Measurements from ENCODE around the gene PLEKHG4B.

- PRO-cap, result unidirectional peak, plus-strand start at chr5:92119
Observed at GRCh38 chr5:91803-92521, at the start of gene PLEKHG4B. PLEKHG4B (plus strand) TSS chr5:92168.

GRCh38 chr5:154689-155388 lies 36.5 kb upstream of the LRRC14B start:
- PRO-cap, result no peak

- PRO-cap, result no peak
Observed at GRCh38 chr5:193949-194704, 2.8 kb downstream of the LRRC14B start.

GRCh38 chr5:286027-286444 lies 14.6 kb downstream of the PDCD6 start:
- PRO-cap, result no peak

- PRO-cap, result no peak
Observed at GRCh38 chr5:325245-325764, 3.8 kb downstream of the AHRR start.

- PRO-cap, result no peak
Observed at GRCh38 chr5:377303-377579, 55.7 kb downstream of the AHRR start.

- PRO-cap, result no peak
Observed at GRCh38 chr5:458791-459432, 15.9 kb downstream of the EXOC3 start.

DNA sequence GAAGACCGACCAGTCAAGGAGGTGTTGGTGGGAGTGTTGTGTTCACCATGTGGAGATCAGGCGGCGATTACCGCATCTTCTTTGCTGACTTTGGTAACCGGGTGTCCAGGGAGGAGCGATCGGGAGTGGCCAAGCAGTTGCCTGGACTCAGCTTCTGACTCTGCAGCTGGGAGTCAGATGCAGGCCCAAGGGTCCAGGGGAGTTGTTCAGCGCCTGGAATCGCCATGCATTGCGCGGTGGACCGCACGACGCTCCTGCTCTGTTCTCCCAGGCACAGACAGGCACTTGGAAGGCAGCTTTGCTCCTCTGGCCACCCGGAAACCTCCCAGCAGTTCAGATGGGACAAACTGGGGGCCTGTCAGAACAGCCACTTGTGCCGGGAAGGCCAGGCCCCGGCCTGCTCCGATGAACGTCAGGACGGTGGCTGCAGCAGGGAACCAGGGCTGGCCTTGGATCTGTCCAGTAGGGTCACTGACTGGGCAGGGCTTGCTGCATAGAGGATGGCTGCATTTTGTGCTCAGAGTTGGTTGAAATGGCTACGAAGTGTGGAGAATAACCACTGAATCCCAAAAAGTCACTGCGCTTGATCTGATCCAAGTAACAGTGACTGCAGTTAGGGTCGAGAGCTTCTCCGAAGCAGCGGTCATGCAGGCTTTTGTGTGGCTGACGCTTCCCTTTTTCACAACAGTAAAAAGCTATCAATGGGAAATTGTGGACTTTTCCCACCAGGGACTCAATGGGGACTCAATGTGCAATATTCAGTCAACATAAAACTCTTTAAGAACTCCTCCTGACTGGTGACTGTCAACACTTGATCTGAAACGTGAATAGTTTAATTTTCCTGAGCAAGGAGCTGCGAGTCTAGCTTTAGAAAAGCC lies 28.4 kb downstream of the EXOC3 start:
- PRO-cap, result no peak

DNA sequence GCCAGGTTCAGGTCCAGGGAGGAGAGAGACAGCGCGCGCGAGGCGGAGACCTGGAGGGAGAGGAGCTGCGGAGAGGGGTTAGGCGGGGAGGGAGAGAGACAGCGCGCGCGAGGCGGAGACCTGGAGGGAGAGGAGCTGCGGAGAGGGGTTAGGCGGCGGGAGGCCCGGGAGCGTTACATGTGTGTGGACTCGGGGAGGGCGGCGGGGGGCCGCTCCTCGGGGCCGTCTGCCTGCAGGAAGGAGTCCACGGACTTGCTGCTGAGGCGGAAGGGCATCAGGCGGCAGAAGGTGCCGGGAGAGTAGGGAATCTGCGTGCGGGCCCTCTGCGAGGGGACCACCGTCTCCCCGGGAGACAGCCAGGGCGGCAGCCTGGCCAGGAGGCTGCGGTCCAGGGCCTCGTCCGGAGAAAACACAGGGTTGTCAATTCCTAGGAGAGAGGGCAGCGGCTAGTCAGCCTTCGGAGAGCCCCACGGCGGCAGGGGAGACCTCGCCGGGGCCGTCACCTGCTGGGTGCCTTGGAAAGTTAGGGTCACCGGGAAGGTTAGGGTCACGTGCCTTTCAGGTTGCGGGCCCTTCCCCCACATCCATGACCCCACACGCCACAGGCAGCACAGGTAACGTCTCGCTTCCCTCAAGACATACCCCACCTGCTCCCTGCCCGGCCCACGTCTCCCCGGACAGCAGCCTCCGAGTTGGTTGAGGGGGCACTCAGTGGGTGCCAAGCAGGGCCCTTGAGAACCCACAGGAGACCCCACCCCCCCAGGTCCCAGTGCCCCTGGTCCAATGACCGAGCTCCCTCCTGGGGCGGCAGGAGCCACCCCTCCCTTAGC lies 31.9 kb downstream of the EXOC3 start:
- PRO-cap, result no peak

DNA sequence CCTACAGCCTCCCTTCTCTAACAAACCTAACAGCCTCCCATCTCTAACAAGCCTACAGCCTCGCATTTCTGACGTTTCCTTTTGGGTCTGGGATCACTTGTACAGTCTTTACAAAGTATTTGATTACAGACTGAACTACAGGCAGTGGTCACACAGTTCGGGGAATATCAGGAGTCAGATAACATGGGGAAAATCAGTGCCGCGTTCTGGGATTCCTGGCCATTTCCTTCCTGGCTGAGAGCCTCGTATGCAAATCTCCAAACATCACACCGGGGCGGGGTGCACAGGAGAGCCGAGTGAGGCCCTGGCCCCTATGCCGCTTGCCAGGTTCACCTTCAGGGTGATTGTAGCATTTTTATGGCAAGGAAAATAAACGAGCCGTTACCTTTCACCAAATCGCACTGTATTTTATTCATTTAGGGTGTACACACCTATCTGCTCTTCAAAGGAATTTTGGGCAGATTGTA lies 29.6 kb upstream of the SLC9A3 start:
- PRO-cap, result unidirectional peak, minus-strand start at position 229 of the sequence

DNA sequence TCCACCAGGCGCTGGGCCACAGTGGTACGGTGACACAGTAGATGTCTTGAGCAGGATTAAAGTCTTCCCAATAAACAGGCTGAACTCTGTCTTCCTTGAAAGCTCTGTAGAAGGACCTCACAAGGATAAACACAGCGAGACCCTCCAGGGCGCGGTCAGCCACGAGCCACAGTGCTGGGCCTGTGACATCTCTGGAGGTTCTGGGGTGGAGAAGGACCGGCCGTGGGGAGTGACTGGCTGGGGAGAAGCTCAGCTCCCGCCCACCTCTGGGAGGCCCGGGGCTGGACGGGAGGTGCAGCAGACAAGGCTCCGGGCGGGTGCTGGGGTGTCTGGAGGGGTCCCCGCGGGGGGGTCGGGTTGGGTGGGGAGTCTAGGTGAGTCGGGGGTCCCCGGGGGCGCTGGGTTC lies 583 bp upstream of the CEP72 start:
- PRO-cap, result bidirectional peak, plus-strand start at position 269 of the sequence, minus-strand start at position 202 of the sequence

GRCh38 chr5:613753-614202 lies 1.6 kb downstream of the CEP72 start:
- PRO-cap, result no peak

- PRO-cap, result no peak
Observed at GRCh38 chr5:673600-674759, 19.2 kb downstream of the TPPP start.

- PRO-cap, result no peak
Observed at GRCh38 chr5:713593-714235, 20.6 kb upstream of the TPPP start.

GRCh38 chr5:716541-717178 lies 23.5 kb upstream of the TPPP start:
- PRO-cap, result bidirectional peak, plus-strand start at chr5:717021, minus-strand start at chr5:716809

GRCh38 chr5:948219-948876 lies 55.7 kb downstream of the TRIP13 start:
- PRO-cap, result no peak

DNA sequence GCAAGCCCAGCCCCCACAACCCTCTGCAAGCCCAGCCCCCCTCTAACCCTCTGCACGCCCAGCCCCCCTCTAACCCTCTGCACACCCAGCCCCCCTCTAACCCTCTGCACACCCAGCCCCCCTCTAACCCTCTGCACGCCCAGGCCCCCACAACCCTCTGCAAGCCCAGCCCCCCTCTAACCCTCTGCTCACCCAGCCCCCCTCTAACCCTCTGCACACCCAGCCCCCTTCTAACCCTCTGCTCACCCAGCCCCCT lies 13.8 kb downstream of the SLC12A7 start:
- PRO-cap, result no peak

- PRO-cap, result bidirectional peak, plus-strand start at chr5:1110404, minus-strand start at chr5:1110352
Observed at GRCh38 chr5:1109849-1110531, 1.9 kb downstream of the SLC12A7 start.

GRCh38 chr5:1131015-1131657 lies 19.3 kb upstream of the SLC12A7 start:
- PRO-cap, result no peak

DNA sequence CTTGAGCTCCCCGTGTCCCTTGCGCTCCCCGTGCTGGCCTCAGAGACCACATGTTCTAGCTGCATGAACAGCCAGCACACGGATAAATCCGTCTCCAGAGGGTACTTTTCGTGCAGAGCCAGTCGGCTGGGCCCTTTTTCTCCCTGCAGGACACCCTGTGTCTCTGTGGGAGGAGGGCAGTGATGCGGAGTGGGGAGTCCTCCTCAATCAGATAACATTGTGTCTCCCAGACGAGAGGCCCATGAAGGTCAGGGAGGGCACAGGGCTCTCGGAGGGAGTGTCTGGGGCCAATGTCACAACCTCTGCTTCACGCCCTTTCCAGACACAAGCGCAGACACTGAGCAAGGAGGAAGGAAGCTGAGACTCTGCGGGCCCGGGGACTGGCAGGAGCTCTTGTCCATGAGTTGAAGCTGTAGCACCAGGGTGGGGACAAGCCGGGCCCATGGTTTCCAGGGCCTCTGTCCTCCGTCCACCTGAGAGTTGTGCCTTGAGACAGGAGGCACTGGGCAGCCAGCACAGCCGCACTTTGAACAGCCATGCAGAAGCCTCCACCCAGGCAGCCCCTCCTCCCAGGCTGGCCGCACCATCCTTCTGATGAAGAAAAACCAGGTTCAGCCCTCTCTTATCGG lies 36.4 kb upstream of the SLC6A19 start:
- PRO-cap, result no peak

Data from rectum (tissue), 1 donor.